ENCODE results near the genes AMER2, GTF3A and FLT1.

GRCh38 chr13:25171199-25171874, 751 bp downstream of the AMER2 start:
- PRO-cap, result no peak
- RAMPAGE, long total RNA, 4 experiments, result no peak in any of the 4 experiments

GRCh38 chr13:25172101-25172717, at the start of gene AMER2:
Gene AMER2 (minus strand): TSS chr13:25172288.
- PRO-cap, result no peak
- RAMPAGE, long total RNA, 4 experiments, result no peak in any of the 4 experiments

GRCh38 chr13:26222662-26223085, 560 bp upstream of the RNF6 start:
- PRO-cap, result no peak
- RAMPAGE, long total RNA, 4 experiments, result no peak in any of the 4 experiments

GRCh38 chr13:26482415-26482960, 75.0 kb upstream of the WASF3 start:
- PRO-cap, result no peak
- RAMPAGE, long total RNA, 4 experiments, result no peak in any of the 4 experiments

DNA sequence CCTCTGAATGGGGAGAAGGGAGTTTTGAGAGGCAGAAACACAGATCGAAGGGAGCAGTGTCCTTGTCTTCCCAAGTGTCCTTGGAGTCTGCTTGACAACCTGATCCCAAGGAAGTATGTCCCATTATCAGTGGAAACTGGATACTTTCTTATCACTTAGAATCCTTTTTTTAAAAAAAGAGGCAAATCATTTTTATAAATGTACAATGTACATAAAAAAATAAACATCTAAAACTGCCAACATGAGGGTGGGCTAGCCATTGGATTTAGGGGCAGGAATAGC, 195.5 kb upstream of the GPR12 start:
- PRO-cap, result no peak
- RAMPAGE, long total RNA, 4 experiments, result no peak in any of the 4 experiments

DNA sequence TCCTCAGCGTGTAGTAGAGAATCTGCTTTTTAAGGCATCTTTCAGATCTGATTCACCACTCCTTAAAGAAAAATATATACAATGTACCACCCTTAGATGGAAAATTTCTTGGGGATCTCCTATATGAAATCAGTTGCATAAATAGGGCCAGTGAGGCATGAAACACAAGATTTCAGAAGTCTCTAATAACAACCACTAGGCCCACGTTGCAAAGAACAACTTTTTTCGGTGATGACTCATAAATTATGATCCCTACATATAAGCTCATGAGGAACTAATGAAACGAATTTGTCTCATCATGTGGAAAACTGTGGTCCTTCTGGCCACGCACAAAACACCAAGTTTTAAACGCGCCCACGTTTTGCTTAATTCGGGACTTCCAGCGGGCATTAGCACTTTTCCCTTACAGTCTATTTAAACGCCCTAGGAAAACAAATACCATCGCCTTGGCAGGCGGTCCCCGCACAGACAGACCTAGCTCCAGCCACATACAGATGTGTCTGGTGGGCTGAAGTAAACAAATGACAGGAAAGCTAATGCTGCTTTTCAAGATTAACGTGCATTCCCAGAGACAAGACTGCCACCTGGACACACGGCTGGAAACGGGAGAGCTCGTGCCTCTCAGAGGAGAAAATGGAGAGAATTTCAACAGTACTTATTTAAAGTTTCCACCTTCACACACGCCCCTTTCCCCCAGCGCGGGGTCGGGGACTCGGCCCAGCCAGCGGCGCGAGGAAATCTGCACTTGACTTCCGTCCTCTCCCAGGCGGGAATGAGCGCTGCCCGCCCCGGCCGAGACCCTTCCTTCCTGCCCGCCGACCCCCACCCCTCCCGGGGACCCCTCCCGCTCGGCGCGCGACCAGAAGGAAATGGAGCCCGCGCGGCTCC, 1.1 kb downstream of the USP12 start:
- PRO-cap, result unidirectional peak, plus-strand start at position 285 of the sequence; unidirectional peak, plus-strand start at position 465 of the sequence; unidirectional peak, plus-strand start at position 562 of the sequence; unidirectional peak, plus-strand start at position 696 of the sequence
- RAMPAGE, long total RNA, 4 experiments, result no peak in any of the 4 experiments

- PRO-cap, result no peak
- RAMPAGE, long total RNA, 4 experiments, result no peak in any of the 4 experiments
These were observed 28.1 kb upstream of the GTF3A start for GRCh38 chr13:27396200-27396857.

GRCh38 chr13:27424101-27425224, at the start of gene GTF3A:
Gene GTF3A (plus strand): TSS chr13:27424619.
- PRO-cap, result bidirectional peak, plus-strand start at chr13:27424633, minus-strand start at chr13:27424545
- RAMPAGE, long total RNA, 4 experiments, result no peak in any of the 4 experiments

- PRO-cap, result no peak
- RAMPAGE, long total RNA, 4 experiments, result no peak in any of the 4 experiments
These were observed 27.0 kb downstream of the LNX2 start for GRCh38 chr13:27593108-27593855.

DNA sequence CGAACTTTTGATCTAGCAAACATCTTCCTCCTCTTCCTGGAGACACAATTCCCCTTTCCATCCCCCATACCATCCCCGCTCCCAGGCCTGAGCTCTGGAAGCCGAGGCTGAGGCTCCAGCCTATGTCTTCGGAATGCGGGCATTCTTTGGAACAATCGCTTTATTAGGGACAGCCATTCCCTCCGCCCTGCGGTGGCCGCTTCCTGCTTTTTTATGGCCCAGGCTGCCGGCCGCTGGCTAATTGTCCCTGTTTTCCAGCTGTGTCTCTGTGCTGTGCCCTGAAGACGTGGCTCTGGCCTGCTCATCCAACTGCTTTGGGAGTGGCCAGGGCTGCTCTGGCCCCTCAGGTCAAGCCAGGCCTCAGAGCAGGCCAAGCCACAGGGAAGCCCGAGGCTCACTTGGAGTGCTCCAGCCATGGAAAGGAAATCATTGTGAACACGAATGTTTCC, 2.1 kb upstream of the CDX2 start:
- PRO-cap, result no peak
- RAMPAGE, long total RNA, 4 experiments, result no peak in any of the 4 experiments

DNA sequence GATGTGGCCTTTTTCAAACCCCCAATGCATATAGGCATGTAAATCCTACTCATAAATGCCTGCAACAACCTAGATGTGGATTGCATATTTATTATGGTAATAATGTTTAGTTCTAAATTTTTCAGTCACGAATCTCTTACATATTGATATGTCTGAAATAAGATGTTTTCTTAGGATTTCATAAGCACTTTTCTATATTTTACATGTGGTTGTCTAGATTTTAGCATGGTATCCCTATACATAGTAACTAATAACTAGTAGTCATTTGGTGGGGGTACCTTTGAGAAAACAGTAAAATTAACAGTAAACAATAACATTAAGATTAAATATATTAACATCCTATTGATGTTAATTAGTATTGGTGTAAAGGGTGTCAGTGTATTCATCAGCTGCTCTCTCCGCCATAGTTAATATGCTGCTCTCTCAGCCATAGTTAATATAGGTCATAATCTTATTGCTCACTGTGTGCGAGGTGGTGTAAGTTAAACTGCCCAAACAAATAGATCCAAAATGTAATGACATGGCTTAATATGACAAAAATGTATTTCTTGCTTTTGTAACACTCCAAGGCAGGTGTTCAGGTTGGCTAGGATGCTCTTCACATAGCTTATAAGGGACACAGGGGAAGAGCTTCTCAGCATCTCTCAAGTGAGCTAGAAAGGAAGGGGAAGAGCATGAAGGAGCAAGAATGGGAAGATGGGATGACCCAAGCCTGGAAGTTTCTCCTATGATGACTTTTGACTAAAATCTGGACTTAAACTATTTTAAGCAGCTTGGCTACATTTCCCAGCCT, 90.2 kb downstream of the PAN3 start:
- PRO-cap, result no peak
- RAMPAGE, long total RNA, 4 experiments, result no peak in any of the 4 experiments

- PRO-cap, result no peak
- RAMPAGE, long total RNA, 4 experiments, result no peak in any of the 4 experiments
These were observed 166.7 kb downstream of the FLT1 start for GRCh38 chr13:28328332-28328566.

DNA sequence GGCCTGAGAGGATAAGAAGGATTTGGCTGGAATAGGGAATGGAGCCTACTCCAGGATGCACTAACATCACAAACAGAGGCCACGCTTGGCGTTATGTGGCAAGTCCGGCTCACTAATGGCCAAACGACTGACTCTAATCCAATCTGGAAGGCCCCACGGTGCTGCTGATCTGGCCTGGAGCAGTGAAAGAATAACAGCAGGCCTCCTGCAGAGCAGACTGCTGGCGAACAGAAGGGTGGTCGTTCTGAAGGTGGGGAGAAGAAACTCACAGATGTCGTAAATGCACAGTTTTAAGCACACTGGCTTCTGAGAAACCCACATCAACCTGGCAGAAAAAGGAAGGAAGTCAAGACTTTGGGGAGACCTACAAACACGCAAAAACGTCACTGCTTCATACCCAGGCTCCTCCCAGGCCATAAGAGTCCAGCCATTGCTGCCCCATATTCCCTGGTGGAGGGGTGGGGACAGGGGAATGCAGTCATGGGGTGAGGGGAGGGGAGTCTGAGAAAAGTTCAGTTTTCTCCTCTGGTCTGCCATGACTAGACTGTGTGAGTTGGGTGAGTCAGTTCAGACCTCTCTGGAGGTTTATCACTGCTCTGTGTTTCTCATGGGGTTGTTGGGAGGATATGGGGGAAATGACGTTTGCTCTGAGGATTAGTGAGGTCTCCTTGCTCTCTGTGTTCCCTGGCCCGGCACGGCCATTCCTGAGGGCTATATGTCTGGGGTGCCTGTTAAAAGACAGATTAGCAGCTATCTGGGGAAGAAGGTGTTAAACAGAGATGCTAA, 139.1 kb downstream of the FLT1 start:
- PRO-cap, result no peak
- RAMPAGE, long total RNA, 4 experiments, result no peak in any of the 4 experiments

- PRO-cap, result no peak
- RAMPAGE, long total RNA, 4 experiments, result no peak in any of the 4 experiments
These were observed 72.0 kb downstream of the FLT1 start for GRCh38 chr13:28422659-28423580.

- PRO-cap, result bidirectional peak, plus-strand start at chr13:28495348, minus-strand start at chr13:28495128
- RAMPAGE, long total RNA, 4 experiments, result no peak in any of the 4 experiments
These were observed at the start of gene FLT1 for GRCh38 chr13:28494684-28495723. Gene FLT1 (minus strand): TSS chr13:28495128.

- PRO-cap, result no peak
- RAMPAGE, long total RNA, 4 experiments, result no peak in any of the 4 experiments
These were observed 2.4 kb downstream of the SLC46A3 start for GRCh38 chr13:28716118-28716962.

GRCh38 chr13:28753411-28753996, 34.7 kb upstream of the SLC46A3 start:
- PRO-cap, result no peak
- RAMPAGE, long total RNA, 4 experiments, result no peak in any of the 4 experiments

- PRO-cap, result no peak
- RAMPAGE, long total RNA, 4 experiments, result no peak in any of the 4 experiments
These were observed 85.5 kb downstream of the SLC7A1 start for GRCh38 chr13:29509633-29510670.

GRCh38 chr13:29543476-29543964, 52.0 kb downstream of the SLC7A1 start:
- PRO-cap, result no peak
- RAMPAGE, long total RNA, 4 experiments, result no peak in any of the 4 experiments

GRCh38 chr13:29572987-29573642, 22.4 kb downstream of the SLC7A1 start:
- PRO-cap, result no peak
- RAMPAGE, long total RNA, 4 experiments, result no peak in any of the 4 experiments

Data from esophagus muscularis mucosa (tissue), 4 donors.